ENCODE data around the gene PARP12.

DNA sequence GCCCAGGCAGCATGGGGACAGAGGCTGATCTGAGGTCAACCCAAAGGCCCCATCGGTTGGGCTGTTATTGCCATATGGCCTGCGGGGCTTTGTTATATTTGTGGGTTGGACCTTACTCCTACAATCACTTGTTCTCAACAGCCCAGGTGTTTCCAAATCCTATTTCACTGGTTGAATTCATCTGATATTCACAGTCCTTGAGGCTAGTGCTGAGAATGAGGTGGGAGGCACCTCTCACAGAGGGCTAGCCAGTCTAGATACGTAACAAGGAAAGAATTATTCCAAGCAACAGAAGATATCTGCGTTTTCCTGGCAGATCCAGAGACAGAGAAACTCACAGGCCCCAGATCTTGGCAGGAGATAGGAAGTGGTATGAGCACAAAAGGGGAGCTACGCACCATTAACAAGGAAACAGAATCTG, 117.3 kb downstream of the HIPK2 start:
- PRO-cap = no peak

- PRO-cap = no peak
Observed at GRCh38 chr7:139679974-139680610, 97.7 kb downstream of the HIPK2 start.

DNA sequence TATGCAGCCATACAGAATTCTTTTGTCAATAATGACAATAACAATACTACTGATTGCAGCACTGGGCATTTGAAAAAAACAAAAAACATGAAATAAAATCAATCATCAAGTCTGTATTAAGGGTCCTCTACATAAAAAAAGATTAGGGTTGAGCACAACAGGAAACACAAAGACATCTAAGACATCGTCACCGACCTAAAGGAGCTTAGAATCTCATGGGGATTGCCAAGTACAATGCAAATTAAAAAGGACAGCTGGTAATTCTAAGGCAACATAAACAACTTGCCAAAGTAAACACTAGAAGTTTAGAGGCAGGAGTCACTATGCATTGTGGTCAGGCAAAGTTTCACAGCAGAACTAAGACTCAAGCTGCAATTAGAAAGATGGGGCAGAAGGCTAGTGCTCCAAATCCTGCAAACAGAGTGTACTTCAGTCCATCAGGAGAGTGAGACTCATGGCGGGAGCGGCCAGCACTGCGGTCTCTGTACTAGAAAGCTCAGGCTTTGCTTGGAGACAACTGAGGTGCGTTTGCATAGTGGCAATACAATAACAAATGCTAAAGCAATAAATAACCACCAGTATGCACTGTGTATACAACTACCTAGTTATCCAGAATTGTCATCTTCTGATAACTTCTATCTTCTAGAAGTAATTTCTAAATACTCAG, 52.7 kb downstream of the HIPK2 start:
- PRO-cap = bidirectional peak, plus-strand start at position 354 of the sequence, minus-strand start at position 201 of the sequence

DNA sequence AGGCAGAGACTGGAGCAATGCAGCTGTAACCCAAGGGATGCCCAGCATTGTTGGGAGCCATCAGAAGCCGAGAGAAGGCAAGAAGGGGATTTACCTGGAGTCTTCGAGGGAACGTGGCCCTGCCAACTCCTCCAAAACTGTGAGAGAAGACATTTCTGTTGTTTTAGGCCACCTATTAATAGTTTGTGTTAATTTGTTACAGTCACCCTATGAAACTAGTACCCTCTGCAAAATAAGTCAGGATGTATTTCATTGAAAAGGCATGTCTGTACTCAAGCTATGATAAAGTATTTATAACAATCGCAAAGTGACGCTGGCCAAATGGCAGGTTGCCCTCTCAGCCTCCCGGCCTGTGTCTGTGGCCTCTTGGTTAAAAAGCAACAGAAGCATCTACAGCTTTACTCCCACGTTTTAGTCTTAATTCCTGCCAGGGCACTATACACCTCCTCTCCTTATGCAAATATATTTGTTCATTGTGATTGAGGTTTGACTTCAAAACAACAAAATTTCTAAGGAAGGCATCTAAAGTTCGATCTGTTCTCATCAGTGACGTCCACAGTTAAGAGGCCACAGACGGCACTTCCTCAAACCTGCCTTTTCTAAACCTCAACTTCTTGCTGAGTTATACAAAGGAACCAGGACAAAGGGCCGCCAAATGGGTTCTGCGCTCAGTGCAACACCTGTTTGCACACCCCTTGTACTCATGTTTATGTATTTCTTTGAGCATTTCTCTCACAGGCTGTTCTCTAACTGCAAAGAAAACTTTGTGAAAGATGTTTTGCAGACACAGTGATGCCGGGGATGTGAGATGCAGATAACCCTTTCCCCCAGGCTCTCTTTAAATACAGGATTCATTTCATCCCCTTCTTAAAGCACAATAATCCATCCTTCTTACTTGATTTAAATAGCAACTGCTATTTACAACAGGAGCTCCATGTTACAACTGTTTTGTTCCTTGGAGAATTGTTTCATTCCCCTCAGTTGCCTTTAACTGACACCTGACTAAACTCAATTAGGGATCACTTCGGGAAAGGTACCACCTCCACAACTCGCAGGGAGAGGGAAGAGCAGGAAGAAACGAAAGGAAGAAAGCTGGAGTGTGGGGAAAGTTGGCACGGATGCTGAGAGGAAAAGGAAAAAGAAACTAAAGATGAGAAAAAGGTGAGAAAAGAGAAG, 46.5 kb downstream of the HIPK2 start:
- PRO-cap = no peak

GRCh38 chr7:139752344-139753207, 25.2 kb downstream of the HIPK2 start:
- PRO-cap = no peak

GRCh38 chr7:139767833-139768785, 9.7 kb downstream of the HIPK2 start:
- PRO-cap = no peak

DNA sequence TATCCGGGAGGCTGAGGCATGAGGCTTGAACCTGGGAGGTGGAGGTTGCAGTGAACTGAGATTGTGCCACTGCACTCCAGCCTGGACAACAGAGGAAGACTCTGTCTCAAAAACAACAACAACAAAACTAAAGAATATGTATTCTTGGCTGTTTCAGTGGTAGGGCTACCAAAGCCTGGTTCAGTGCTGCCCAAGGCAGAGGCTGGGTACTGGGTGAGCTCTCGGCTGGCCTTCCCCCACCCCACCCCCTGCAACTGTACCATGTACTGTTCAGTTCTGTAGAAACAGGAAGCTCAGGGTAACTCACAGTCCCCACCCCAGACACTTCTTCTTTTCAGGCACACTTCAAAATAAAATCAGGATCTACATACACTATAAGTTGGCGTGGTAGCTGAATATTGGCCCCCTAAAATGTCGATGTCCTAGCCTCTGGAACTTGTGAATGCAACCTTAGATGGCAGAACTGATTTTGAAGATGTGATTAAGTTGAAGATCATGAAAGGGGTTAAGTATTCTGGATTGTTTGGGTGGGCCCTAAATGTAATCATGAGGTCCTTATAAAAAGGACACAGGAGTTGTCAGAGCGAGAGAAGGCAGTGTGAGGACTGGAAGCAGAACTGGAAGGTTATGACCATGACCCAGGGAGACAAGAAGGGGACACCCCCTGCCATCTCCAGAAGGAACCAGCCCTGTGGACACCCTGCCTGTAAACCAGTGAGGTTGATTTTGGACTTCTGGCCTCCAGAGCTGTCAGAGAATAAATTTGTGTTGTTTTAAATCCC, 31.2 kb downstream of the TBXAS1 start:
- PRO-cap = no peak

- PRO-cap = unidirectional peak, plus-strand start at chr7:139875995; bidirectional peak, plus-strand start at chr7:139876040, minus-strand start at chr7:139876039
Observed at GRCh38 chr7:139875656-139876288, 46.7 kb downstream of the TBXAS1 start.

DNA sequence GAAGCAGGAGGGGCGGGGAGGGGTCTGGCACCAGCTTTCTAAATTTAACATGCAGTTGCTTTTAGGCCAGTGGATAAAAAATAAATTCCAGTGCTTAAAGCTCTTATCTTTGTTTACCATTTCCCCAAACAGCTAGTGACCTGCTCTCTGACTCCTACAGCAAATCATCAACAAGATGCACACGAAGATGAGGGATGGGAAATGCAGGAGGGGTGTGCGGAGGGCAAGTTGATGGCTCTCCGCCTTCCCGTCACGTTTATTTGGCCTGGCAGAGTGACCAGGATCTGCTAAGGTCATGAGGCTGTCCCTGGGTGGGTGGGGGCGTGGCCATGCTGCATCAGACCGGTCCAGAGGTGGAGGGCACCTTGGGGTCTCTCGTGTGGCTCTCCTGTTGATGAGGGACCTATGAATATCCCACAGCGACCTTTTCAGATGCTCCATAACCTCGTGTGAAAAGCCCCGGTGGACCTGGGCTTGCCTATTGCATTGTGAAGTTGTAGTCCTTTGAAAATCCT, 67.5 kb downstream of the PARP12 start:
- PRO-cap = no peak

DNA sequence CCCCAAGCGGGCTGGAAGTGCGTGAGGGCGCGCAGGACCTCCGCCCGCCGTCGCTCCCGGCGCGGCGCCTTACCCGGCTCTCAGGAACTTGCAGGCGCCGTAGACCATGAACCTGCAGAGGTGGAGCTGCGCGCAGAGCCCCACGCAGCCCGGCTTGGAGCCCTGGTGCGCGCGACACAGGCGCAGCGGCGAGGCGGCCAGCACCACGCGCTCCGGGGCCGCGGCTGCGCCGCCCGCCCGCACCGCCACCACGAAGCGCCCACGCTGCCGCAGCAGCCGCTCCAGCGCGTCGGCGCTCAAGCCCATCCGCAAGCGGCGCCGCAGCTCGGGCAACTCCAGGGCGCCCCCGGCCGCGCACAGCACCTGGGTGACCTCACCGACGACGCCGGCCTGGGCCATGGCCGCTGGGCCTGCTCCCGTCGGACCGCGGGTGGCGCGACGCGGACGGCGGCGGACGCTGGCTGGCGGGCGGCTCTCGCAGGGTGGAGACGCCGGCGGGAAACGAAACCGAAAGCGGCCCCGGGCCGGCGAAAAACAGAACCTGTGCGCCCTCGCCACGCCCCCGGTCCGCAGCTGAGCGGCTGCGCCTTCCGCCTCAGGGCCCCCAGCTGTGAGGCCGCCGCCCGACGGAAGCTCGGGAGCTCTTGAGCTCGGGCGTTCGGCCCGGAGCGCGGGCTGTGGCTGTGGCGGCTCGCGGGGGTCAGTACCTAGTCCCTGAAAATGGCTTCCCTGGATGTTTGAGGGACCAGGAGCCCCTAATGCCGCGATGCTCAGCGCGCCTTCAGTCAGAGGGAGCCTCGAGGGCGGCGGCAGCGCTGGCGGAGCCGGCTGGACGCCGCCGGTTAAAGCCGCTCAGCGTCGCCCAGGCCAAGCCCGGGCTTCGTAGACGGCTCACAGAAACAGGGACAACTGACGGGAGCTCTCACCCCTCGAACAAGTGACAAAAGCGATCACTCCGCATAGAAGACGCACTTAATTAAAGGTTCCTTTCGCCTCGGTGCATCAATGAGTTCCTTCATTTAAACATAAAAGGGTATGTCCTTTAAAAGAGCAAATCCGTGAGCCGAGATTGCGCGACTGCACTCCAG, at the start of gene PARP12:
PARP12 (minus strand) TSS at position 503 of the 1,088 bp plus-strand sequence.
- PRO-cap = unidirectional peak, plus-strand start at position 83 of the sequence; bidirectional peak, plus-strand start at position 784 of the sequence, minus-strand start at position 463 of the sequence

- PRO-cap = no peak
Observed at GRCh38 chr7:140083933-140084637, 21.3 kb upstream of the PARP12 start.

DNA sequence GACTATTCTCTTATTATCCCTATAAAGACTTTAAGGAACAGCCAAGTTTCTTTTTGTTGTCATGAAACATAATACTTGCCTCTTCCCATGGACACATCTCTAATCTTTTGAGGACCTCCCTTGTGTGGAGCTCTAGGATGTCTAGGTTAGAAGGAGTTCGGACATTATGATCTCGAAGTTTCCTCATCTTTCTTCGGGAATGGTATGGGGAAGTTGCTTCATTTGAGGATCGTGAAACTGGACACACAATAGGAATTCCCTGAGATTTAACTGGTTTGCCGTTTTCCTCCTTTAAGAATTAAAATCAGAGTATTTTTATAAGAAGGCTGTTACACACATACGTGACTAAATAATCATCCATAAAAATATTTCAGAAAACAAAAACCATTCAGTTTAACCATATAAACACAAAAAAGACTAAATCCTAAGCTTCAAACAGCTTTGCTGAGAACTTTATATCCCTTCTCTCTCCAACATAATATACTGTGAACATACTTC, 39.2 kb upstream of the PARP12 start:
- PRO-cap = no peak

- PRO-cap = no peak
Observed at GRCh38 chr7:140177519-140178002, 778 bp upstream of the KDM7A start.

- PRO-cap = no peak
Observed at GRCh38 chr7:140230447-140230557, 53.5 kb upstream of the KDM7A start.

- PRO-cap = no peak
Observed at GRCh38 chr7:140241785-140242261, 65.0 kb upstream of the KDM7A start.

- PRO-cap = no peak
Observed at GRCh38 chr7:140260222-140261012, 83.6 kb upstream of the KDM7A start.

GRCh38 chr7:140333264-140333644, 65.1 kb downstream of the SLC37A3 start:
- PRO-cap = no peak

DNA sequence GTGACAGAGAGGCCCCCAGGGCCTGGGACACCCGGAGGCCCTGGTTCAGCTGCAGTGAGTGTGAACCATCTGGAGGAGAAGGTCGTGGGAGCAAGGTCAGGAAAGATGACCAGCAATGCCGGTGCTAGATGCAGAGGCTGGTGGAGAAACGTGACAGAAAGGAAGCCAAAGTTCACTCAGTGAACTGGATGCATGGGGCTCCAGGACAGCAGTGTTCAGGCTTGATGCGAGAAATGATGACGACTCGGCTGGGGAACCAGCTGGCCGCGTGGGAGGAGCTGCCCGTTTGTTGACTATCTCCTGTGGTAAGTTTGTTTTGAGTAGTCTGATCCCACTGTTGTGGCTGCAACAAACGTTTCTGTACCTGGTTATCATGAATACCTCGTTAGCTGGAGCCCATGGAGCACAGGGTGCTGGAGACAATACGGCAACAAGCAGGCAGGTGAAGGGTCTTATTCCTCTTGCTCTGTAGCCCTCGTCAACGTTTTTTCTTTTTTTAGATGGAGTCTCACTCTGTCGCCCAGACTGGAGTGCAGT, 54.2 kb upstream of the MKRN1 start:
- PRO-cap = no peak

DNA sequence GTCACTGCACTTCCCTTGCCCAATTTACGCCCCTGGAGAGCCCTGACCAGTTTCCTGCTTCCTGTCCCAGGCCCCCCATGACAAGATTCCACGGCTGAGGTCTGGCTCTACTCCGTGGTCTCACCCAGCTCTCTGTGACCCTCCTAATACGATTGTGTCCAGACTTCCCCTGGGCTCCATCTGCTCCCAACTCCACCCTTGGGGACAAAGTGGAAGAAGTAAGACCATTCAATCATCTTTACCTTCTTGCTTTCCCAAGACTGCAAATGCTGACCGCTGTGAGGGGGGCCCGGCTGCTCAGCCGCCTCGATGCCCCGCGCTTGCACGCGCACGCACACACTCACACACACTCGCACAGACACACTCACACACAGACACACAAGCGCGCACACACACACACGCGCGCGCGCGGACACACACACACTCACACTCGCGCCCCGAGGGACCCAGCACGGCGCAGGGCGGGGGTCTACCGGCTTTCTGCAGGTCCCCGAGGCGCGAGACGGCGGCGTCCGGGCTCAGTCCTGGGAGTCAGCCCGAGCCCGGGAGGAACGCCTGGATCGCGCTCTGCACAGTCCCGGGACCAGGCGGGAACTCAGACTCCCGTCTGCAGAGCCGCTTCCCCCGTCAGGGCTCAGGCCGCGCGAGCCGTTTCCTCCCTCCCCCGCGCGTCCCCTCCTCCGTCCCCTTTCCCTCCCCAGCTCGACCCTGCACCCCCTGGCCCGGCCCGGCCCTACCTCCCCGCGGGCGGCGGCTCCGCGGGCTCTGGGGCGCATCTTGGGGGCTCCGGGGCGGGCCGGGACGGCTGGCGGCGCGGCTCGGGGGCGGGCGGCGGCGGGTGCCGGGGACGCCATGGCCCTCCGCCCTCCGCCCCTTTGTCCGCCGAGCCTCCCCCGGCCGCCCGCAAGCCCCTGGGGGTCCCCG, 584 bp downstream of the DENND2A start:
- PRO-cap = no peak

DNA sequence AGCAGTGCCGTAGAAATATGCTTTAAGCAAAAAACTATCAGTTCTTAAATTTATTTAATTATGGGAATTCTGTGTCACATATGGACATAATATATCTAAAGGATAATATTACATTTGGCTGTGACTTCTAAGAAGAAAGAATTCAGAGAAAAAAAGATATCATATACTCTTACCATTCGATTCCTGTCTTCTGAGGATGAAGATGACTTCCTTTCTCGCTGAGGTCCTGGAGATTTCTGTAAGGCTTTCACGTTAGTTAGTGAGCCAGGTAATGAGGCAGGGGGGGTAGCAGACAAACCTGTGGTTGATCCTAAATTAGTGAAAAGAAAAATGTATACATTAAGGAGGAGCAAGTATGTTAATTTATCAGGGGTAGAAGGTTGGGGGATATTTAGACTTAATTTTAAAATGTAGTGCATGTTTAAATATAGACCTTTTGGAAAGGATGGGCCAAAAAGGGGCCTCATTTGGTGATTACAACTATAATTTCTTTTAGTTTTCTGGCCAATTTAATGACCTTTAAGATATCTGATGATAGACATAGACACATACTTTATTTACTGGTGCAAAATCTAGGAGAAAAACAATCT, 86.4 kb downstream of the NDUFB2 start:
- PRO-cap = no peak